Body of pancreas (tissue), 2 donors: Measurements from ENCODE around the gene WDR37.

GRCh38 chr10:1056167-1056554 lies at the start of gene WDR37:
TSS of gene WDR37 (plus strand) at chr10:1056385.
- PRO-cap: bidirectional peak, plus-strand start at chr10:1056369, minus-strand start at chr10:1056283
- RAMPAGE, long total RNA, 2 experiments: no peak in any of the 2 experiments

GRCh38 chr10:1061762-1062256 lies 5.6 kb downstream of the WDR37 start:
- PRO-cap: no peak
- RAMPAGE, long total RNA, 2 experiments: no peak in any of the 2 experiments

- PRO-cap: no peak
- RAMPAGE, long total RNA, 2 experiments: no peak in any of the 2 experiments
These were observed 15.8 kb downstream of the WDR37 start for GRCh38 chr10:1071825-1072608.

DNA sequence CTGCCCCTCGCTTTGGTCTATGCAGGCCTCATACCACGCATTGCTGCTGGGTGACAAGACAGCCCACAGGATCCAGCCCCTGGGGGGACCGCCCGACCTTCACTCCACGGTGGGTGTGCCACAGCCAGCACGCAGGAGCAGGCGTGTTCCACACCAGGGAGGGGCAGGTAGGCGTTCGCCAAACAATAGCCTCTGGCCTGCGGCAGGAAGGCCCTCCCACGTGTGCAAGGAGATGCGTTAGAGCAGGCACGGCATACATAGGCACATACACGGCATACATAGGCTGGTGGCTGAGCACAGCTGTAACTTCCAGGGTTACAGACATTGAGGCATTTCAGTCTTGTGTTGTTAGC lies 233.5 kb downstream of the WDR37 start:
- PRO-cap: no peak
- RAMPAGE, long total RNA, 2 experiments: no peak in any of the 2 experiments

DNA sequence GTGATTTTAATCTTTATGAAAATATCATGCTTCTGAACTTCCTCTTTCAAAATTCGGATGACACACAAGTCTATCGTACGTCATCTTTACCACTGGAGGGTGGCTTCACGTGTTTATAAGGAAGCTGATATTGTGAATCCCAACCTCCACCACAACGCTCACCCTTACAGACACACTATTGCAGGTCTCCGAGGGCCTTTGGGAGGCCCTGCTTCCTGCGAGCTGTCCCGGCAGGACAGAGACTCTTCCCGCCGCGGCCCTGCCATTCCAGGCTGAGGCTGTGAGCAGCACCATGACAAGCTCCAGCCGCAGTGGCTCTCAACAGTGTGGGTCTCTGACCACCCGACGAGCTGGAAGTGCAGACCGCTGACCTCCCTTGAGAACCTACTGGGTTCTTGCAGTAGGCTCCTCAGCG lies 303.3 kb downstream of the WDR37 start:
- PRO-cap: no peak
- RAMPAGE, long total RNA, 2 experiments: no peak in any of the 2 experiments

- PRO-cap: no peak
- RAMPAGE, long total RNA, 2 experiments: no peak in any of the 2 experiments
These were observed 337.1 kb downstream of the ADARB2 start for GRCh38 chr10:1400134-1400689.

GRCh38 chr10:3091265-3091746 lies 24.0 kb downstream of the PFKP start:
- PRO-cap: no peak
- RAMPAGE, long total RNA, 2 experiments: no peak in any of the 2 experiments

DNA sequence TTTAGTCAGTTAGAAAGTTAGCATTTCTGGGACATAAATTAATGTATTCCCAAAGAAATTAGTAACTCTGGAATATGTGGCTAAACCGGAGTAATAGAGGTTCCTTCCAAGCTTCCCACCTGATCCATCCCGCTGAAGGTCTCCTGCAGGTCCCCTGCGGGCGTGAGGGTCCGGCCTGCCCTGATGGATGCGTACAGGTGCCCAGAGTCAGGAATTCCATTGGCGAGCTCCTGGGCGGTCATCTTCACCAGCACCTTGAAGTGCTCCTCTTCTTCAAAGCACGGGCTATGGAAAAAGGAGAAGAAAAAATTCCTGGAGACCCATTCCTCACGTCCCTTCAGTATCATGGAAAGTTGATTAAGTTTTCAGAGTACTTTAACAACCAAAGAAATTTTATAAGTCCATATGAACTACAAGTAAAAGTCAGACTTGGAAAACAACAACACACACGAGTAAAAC lies 25.1 kb downstream of the PITRM1 start:
- PRO-cap: no peak
- RAMPAGE, long total RNA, 2 experiments: no peak in any of the 2 experiments

GRCh38 chr10:3262821-3263058 lies 90.2 kb upstream of the PITRM1 start:
- PRO-cap: no peak
- RAMPAGE, long total RNA, 2 experiments: no peak in any of the 2 experiments

GRCh38 chr10:3324773-3325136 lies 152.2 kb upstream of the PITRM1 start:
- PRO-cap: no peak
- RAMPAGE, long total RNA, 2 experiments: no peak in any of the 2 experiments

GRCh38 chr10:3533211-3533657 lies 251.8 kb downstream of the KLF6 start:
- PRO-cap: no peak
- RAMPAGE, long total RNA, 2 experiments: no peak in any of the 2 experiments

- PRO-cap: no peak
- RAMPAGE, long total RNA, 2 experiments: no peak in any of the 2 experiments
These were observed 228.9 kb downstream of the KLF6 start for GRCh38 chr10:3556079-3556580.

DNA sequence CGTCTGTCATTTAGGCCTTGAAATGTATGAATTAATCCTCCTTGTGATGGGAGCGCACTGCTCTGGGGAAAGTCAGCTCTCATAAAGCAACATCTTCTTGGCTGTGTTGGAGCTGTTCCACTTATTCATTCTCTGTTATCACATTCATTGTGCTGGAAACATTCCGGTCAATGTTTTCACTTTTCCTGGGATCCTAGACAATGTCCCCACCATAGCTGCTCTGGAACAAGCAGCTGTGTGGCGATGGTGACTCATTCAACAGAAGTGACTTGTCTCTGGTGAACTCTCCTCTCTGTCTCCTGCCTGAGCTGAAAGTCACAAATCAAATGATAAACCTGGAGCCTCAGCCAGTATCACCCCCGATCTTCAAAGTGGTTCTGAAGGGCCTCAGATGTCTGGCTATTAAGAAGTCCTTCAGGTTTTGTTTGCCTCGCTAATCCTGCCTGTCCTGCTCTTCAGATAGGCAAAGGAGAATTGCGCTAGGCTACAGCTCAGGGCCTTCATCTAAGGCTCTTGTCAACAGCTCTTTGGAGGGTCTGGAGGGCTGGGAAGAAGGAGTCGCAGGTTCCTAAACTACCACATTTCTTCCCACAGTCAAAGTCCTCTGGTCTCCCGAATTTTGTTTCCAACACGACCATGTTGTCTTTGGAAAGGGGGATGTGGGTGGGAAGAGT lies 29.4 kb downstream of the KLF6 start:
- PRO-cap: no peak
- RAMPAGE, long total RNA, 2 experiments: no peak in any of the 2 experiments

GRCh38 chr10:3764521-3765520 lies 20.2 kb downstream of the KLF6 start:
- PRO-cap: no peak
- RAMPAGE, long total RNA, 2 experiments: no peak in any of the 2 experiments

- PRO-cap: bidirectional peak, plus-strand start at chr10:3781867, minus-strand start at chr10:3781738
- RAMPAGE, long total RNA, 2 experiments: no peak in any of the 2 experiments
These were observed 3.5 kb downstream of the KLF6 start for GRCh38 chr10:3781569-3781948.

DNA sequence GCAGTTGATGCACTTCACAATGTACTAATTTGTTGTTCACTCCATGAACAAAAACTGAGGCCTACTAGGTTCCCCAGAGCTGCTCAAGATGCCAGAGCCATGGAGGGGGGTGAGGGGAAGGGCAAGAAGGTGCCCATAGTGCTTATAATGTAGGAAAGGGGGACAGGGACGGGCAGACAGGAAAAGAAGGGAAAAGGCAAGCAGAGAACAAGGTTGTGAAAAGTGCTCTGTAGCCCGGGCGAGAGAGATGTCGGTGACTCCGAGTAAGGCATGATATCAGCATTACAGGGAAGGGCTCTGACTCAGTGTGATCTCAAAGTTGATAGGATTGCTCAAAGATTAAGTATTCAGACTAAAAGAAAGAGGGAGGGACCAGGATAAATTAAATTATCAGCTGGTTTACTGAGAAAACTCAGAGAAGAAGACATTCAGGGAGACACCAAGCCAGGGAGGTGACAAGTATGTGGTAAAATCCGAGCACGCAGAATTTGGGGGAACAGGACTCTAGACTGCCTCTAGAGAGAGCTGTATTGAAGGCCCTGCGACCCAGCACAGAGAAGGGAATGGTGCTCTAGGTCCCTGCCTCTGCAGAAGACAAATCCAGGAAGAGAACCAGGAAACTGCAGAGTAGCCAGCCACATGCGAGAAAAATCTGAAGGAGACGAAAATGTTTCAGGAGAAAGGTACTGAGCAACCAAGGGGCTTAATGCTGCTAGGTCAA lies 157.7 kb upstream of the KLF6 start:
- PRO-cap: no peak
- RAMPAGE, long total RNA, 2 experiments: no peak in any of the 2 experiments

DNA sequence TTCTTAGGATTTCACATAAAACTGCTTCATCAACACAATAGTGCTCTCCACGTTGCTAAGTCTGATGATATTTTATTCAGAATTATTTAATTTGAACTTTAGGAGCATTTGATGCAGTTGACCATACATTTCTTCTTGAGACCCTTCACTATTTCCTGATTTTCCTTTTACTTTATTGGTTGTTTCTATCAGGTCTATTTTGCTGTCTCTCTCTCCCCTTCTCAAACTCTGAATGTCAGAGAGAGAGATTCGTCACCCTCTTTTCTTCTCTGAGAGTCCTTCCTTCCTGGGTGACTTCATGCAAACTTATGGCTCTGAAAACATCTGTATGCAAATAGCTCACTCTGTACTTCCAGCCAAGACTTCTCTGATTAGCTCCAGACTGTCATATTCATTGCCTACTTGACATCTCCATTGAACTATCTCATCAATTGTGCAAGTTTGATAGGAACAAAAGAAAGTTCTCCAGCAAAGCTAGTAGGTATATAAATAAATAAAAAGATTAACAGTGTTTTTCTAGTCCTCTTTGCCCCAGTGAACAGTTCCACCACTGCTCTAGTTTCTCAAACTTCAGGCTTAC lies 191.7 kb upstream of the KLF6 start:
- PRO-cap: no peak
- RAMPAGE, long total RNA, 2 experiments: no peak in any of the 2 experiments

- PRO-cap: no peak
- RAMPAGE, long total RNA, 2 experiments: no peak in any of the 2 experiments
These were observed 421.5 kb upstream of the KLF6 start for GRCh38 chr10:4206267-4207080.

GRCh38 chr10:4270243-4270678 lies 485.3 kb upstream of the KLF6 start:
- PRO-cap: no peak
- RAMPAGE, long total RNA, 2 experiments: no peak in any of the 2 experiments

GRCh38 chr10:4662899-4664133 lies 162.7 kb upstream of the AKR1E2 start:
- PRO-cap: unidirectional peak, plus-strand start at chr10:4663338; unidirectional peak, plus-strand start at chr10:4663414
- RAMPAGE, long total RNA, 2 experiments: no peak in any of the 2 experiments